Measurements from ENCODE around the gene KLF9.

- PRO-cap: no peak
- RAMPAGE, long total RNA, 3 experiments: no peak in any of the 3 experiments
Observed at GRCh38 chr9:69198484-69198832, 24.4 kb downstream of the TJP2 start.

GRCh38 chr9:69227711-69228328 lies 53.7 kb downstream of the TJP2 start:
- PRO-cap: no peak
- RAMPAGE, long total RNA, 3 experiments: start-site peak on the plus strand in 1 of 3 experiments, at chr9:69227822-69227839 at its widest, 41 reads per replicate

DNA sequence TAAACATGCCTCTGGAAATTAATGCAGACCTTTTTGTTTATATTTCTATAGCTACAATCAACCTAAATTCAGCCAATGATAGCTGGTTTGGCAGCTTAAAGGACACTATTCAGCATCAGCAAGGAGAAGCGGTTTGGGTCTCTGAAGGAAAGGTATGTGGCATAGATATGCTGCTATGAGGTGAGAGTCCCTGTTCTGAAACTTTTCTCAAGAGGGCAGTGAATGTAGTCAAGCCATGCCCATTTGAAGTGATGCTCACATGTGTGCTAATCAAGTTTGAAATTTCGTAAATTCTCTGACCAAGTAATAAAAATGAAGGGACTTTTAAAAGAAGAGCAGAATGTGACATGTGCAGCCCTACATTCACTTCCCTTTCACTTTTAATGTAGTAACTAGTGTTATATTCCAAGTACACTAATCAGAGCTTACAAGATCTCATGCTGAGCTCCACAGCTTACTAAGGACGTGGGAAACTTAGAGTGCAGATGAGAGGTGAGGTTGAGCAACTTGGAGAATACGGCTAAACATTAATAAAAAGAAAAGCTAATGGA lies 72.6 kb downstream of the TJP2 start:
- PRO-cap: no peak
- RAMPAGE, long total RNA, 3 experiments: no peak in any of the 3 experiments

DNA sequence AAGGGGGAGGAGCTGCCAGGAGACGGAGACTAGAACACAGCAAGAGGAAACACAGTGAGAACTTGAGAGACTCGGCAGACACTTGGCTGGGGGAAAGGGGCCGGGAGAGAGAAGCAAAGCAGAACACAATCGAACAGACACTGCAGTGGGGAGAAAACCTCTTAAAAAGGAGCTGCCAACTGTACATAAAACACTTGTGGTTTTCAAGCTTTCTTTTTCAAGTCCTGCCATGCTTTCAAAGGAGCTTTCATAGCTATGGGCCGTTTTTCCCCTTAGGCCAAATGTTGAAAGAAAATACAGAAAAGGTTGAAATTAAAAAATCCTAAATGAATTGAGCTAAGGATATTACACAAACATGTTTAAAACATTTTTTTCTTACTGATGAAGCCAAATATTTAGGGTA lies 151.1 kb downstream of the ENTREP1 start:
- PRO-cap: no peak
- RAMPAGE, long total RNA, 3 experiments: no peak in any of the 3 experiments

GRCh38 chr9:69527392-69527788 lies 144.8 kb downstream of the APBA1 start:
- PRO-cap: no peak
- RAMPAGE, long total RNA, 3 experiments: no peak in any of the 3 experiments

DNA sequence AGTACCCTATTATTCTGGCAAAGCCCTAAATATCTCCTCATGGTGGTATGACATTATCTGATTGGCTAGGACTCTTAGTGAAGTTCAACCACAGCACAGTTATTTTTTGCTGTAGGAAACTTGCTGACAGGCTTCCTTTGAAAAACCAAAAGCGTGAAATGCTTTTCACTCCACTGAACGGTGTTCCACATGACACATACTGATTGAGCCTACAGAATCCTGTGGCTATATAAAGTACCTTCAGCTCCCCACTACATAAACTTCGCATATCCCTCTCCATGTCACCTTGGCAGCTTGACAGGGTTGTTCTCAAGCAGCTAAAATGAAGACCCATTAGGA lies 91.7 kb downstream of the APBA1 start:
- PRO-cap: no peak
- RAMPAGE, long total RNA, 3 experiments: no peak in any of the 3 experiments

GRCh38 chr9:69632554-69633136 lies 39.5 kb downstream of the APBA1 start:
- PRO-cap: no peak
- RAMPAGE, long total RNA, 3 experiments: no peak in any of the 3 experiments

DNA sequence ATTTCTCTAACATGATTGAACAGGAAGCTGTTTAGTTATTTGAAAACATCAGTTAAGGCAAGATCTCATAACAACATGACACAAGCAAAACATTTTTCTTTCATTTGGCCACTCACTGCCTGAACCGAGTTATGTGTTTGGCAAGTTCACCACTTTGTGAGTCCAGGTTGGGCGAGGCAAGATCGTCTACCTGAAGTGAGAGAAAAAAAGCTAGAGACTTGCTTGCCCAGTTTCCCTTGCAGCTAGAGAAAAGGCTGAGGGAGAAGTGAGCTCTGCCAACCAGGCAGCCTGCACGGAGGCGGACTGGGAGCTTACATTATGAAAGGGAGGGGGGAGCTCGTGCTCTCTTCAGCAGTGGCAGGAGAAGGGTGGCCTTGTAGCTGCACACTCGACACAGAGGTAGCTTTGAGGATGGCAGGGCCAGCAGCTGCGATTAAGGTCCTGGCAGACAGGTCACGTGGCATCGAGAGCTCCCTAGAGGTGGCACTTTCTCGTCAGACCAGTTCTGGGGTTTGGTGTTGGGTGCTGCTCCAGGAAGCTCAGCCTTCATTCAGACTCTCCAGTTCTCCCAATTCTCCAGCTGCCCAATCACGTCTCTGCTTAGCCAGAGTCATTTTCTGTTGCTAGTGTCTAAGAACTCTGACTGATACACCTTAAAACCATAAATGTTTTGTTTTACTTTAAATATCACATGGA lies 26.7 kb downstream of the APBA1 start:
- PRO-cap: no peak
- RAMPAGE, long total RNA, 3 experiments: no peak in any of the 3 experiments

GRCh38 chr9:69671262-69671685 lies 897 bp downstream of the APBA1 start:
- PRO-cap: no peak
- RAMPAGE, long total RNA, 3 experiments: no peak in any of the 3 experiments

GRCh38 chr9:69806078-69806762 lies 14.4 kb upstream of the CFAP95 start:
- PRO-cap: no peak
- RAMPAGE, long total RNA, 3 experiments: no peak in any of the 3 experiments

DNA sequence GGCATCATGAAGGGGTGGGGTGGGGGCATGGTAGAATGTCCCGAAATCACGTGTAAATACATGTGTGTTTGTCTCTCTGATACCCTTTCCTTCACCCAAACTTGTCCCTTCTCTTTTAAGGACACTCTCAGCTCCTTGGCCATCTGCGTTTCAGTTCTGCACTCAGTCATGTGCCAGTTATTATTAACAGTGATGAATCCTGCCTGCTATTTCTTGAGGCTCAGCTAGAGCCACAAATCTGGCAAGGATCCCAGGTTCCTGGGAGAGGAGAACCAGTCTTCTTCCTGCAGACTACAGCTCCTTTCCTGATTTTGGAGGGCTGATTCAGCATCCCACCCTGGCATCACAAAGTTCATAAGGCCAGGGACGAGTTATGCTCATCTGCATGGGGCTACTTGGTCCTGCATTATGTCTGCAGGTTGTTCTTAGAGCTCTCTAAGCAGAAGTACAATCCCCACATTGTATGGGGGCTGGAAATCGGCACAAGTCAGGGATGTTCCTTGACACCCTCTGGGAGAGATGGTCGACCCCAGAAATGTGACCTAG lies 5.6 kb downstream of the MAMDC2 start:
- PRO-cap: no peak
- RAMPAGE, long total RNA, 3 experiments: no peak in any of the 3 experiments

DNA sequence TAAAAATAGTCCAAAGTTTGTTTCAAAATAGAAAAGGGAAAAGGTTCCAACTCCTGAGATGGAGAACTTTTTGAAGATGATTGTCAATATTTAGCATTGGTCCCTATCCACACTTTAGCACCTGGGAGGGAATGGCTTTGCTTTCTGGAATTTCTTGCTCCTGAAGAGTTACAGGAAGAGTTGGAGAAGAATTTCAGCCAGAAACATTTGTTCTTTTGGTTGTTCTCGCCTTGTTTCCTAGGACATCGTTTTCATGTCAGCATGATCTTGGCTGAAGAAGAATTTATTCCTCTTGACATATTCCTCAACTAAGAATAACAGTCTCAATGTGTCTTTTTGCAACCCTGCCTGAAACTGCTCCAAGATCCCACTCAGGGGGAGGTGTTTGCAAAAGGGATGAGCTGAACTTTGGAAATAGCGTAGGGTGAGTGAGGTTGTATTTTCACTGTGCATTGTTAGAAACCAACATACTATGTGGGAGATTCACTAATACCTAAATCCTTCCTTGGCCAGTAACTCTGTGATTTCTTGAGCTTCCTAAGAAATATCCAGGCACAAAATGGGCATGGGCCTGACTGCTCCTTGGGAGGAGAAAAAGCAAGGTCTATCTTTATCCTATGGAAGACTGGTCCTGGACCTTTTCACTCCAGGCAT lies 26.1 kb downstream of the MAMDC2 start:
- PRO-cap: no peak
- RAMPAGE, long total RNA, 3 experiments: no peak in any of the 3 experiments

DNA sequence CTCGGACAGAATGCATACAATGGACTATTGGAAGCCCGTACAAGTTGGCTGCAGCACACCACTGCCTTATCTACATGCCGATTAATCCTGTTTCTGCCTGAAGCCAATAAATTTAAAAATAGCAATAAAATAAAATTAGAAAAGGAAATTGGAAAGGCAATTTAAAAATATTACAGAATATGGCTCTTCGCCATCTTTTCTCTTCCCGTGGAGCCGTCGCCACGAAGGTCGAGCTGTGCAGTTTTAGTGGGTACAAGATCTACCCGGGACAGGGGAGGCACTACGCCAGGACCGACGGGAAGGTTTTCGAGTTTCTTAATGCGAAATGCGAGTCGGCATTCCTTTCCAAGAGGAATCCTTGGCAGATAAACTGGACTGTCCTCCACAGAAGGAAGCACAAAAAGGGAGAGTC lies 41.8 kb upstream of the SMC5 start:
- PRO-cap: no peak
- RAMPAGE, long total RNA, 3 experiments: start-site peak on the plus strand in 1 of 3 experiments, centred at position 194 of the sequence, 19 reads per replicate

GRCh38 chr9:70381404-70381731 lies 33.1 kb downstream of the KLF9 start:
- PRO-cap: no peak
- RAMPAGE, long total RNA, 3 experiments: no peak in any of the 3 experiments

DNA sequence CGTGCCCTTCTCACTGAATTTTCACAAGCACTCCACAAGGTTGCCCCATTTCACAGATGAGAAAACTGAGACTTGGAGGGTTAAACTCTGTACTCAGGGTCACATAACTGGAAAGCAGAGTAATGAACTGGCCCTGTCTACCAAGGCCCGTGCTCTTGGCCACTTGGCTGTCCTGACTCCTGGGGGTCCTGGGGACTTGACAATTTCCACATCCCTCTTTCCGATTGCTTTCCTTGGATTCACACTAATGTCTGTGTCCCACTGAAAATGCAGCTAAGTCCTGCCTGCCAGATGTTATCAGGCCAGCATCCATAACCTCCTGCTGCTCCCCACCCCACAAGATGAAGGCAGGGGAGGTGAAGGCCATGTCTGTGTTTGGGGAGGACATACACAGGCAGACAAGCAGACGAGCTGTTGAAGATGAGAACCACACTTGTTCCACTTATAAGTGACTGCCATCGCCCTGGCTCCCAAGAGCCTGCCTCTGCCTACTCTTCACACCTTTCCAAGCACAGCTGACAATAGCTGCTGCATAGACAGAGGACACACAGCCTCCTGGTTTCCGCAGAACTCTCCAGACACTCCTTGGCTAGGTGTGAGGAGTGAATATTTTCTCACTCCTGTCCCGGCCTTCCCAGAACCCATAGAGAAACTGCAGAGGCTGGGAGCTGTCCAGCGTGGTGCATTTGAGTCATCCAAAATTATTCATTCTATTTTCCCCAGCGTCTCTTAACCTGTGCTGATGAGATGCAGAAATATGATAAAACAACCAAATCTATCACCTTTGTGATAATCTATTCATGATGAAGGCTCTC lies 24.9 kb downstream of the KLF9 start:
- PRO-cap: no peak
- RAMPAGE, long total RNA, 3 experiments: start-site peak on the minus strand in 2 of 3 experiments, centred at positions 294 to 429 of the sequence, 18 to 41 reads per replicate

DNA sequence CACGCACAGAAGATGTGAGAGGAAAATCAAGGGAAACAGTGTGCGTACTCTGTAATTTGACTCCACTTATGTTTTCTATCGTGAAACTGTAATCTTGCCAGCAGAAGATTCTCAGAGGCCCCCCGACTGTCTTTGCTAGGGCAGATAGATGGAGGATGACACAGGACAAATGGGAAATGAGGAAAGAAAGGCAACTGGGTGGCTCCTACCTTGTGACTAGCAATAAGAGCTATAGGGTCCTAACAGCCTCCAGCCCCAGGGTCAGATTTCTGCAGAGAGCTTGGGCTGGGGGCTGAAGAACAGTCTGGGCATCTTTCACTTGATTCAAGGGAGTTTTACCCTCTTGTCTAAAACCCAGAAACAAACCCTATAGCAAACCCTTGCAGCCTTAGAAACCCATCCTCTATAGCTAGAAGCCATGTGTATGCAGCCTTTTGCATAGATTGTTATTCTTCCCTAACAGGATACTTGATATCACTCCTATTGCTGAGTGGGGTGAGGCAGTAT lies 7.0 kb downstream of the KLF9 start:
- PRO-cap: no peak
- RAMPAGE, long total RNA, 3 experiments: no peak in any of the 3 experiments

- PRO-cap: bidirectional peak, plus-strand start at chr9:70411065, minus-strand start at chr9:70411019; bidirectional peak, plus-strand start at chr9:70411400, minus-strand start at chr9:70411235
- RAMPAGE, long total RNA, 3 experiments: no peak in any of the 3 experiments
Observed at GRCh38 chr9:70410814-70411481, 3.5 kb downstream of the KLF9 start.

GRCh38 chr9:70411482-70411648 lies 3.1 kb downstream of the KLF9 start:
- PRO-cap: no peak
- RAMPAGE, long total RNA, 3 experiments: no peak in any of the 3 experiments

DNA sequence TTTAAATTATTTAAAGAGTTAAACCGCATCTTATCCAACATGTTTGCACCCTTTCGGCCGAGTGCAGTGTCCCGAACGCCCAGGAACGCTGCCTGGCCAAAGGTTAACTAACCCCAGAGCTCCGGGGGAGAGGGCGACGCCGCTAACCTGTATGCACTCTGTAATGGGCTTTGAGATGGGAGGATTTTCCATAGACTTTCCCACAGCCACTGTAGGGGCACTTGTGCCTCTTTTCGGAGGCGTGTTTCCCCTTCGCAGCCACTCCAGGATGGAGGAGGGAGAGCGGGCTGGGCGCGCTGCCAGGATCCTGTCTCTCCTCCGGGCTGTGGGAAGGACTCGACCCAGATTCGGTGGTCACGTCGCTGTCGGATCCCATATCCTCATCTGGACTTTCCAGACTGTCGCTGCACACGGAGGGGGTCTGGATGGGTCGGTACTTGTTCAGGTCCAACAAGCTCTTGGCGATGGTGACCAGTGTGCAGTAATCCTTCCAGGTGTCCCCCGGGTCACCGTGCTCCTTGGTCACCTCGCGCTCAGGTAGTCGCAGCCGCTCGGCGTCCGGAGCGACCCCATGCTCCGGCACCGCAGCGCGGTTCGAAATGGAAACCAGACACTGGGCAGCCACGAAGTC lies 1.6 kb downstream of the KLF9 start:
- PRO-cap: bidirectional peak, plus-strand start at position 344 of the sequence, minus-strand start at position 165 of the sequence
- RAMPAGE, long total RNA, 3 experiments: no peak in any of the 3 experiments

GRCh38 chr9:70414246-70414721 lies at the start of gene KLF9:
Gene KLF9 (minus strand): TSS chr9:70414657.
- PRO-cap: bidirectional peak, plus-strand start at chr9:70414486, minus-strand start at chr9:70414313
- RAMPAGE, long total RNA, 3 experiments: start-site peak on the plus strand in 1 of 3 experiments, at chr9:70414395-70414511 at its widest, 12 reads per replicate; start-site peak on the minus strand in 2 of 3 experiments, at chr9:70414301-70414358 at its widest, 109 to 134 reads per replicate

All from tibial nerve (tissue), 3 donors.